Ureter (tissue), 1 donor: ENCODE results near the genes TMEM129 and HAUS3.

DNA sequence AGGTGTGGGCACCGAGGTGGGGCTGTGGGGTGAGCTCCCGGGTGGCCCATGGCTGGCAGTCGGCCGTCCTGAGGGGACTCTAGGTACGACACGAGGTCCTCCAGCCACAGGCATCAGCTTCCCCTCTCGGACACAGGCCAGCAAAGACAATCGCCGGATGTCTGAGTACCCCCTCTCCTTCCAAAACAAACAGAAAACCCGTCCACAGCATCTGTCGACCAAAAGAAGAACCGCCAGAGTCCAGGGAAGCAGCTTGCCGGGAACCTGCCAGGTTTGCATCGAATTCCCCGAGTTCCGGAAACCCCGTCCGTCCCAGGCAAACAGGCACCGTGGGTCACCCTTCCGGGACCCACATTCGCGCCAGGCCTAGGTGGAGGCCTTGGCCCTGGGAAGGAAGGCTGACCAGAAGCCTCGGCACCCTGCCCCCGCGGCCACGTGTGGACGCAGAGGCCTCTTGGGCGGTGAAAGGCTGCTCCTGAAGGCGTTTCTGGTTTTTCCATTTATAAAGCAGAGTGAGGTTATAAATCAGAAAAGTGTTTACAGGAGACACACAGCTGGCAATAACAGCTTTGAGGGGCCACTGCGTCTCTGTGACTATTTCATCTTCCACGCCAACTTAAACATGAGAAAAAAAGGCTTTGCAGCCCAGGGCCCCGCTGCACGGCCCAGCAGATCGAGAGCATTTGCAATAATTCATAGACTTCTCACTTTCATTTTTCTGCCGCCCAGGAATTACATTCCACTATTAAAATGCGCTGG, 135.8 kb downstream of the FAM53A start:
- PRO-cap, result no peak

- PRO-cap, result unidirectional peak, plus-strand start at chr4:1568910
Observed at GRCh38 chr4:1568712-1569330, 115.3 kb downstream of the FAM53A start.

- PRO-cap, result no peak
Observed at GRCh38 chr4:1667232-1667754, 16.8 kb downstream of the FAM53A start.

DNA sequence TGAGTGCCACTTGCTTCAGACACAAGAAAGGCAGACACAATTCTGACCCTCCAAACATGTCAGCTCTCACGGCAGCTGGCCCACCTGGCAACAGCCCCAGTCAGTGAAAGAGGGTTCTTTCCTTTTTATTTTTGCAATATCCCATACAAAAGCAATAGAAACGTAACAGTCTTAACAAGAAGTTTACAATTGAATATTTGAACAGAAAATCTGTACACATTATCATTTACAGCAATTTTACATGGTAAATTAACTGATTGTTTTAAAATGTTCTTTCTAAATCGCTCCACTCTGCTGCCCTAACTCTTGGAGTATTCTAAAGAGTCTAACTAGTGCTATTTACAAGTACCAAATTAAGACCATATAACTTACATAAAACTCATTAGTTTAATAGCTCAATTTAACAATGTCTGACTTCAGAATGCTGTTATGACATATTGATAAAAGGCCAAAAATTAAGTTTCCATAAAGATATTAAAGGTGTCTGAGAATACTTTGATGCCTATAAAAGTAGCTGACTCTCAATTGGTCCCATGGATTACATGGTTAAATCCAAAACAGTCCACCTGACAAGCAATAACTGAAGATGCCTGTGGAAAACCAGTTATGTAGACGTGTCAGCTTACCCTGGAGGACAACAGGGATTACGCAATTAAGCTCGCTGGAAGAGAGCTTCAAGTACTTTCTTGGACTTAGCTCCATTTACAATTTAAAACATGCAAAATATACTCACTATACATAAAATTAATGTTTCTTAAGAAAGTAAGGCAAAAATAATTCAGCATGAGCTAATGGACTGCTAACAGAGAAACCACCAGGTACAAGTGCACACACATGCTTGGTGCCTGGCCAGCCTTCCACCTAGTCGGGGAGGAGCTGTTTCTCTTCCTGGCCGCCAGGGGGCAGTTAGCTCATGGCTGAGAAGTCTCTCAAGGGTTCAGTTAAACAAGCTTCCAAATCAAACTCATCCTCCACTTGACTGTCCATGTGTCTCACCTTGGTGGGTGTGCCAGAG, 8.9 kb upstream of the FAM53A start:
- PRO-cap, result no peak

DNA sequence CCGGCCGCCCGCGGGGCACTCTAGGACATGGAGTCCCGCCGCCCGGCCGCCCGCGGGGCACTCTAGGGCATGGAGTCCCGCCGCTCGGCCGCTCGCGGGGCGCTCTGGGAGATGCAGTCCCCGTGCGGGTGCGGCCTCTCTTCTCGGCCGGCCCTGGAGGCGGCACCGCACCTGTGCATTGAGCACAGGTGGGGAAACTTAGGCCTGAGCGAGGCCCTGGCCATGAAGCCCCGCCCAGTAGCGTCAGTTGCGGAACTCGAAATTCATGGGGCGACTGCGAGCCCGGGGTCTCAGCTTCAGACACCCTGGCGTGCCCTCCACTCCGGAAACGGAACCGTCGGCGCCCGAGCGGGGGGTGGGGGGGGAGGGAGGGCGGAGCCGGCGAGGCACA, at the start of gene TMEM129:
Gene TMEM129, minus strand, starts transcription at position 302 of the 391 bp plus-strand sequence.
- PRO-cap, result no peak

DNA sequence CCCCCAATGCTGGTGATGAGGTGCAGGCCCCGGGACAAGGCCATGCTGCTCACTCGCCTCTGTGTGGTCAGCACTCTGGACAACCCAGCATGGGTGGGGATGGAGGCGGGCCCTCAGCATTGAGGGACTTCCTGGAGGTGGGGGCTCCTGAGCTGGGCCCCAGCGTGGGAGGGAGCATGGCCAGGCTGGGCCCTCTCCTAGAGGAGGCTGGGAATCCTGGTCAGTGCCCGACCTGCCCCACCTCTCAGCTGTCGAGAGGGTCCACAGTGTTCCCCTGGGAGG, 30.6 kb downstream of the TACC3 start:
- PRO-cap, result no peak

- PRO-cap, result no peak
Observed at GRCh38 chr4:1767562-1768344, 25.3 kb upstream of the FGFR3 start.

- PRO-cap, result no peak
Observed at GRCh38 chr4:1793403-1794379, 598 bp downstream of the FGFR3 start.

DNA sequence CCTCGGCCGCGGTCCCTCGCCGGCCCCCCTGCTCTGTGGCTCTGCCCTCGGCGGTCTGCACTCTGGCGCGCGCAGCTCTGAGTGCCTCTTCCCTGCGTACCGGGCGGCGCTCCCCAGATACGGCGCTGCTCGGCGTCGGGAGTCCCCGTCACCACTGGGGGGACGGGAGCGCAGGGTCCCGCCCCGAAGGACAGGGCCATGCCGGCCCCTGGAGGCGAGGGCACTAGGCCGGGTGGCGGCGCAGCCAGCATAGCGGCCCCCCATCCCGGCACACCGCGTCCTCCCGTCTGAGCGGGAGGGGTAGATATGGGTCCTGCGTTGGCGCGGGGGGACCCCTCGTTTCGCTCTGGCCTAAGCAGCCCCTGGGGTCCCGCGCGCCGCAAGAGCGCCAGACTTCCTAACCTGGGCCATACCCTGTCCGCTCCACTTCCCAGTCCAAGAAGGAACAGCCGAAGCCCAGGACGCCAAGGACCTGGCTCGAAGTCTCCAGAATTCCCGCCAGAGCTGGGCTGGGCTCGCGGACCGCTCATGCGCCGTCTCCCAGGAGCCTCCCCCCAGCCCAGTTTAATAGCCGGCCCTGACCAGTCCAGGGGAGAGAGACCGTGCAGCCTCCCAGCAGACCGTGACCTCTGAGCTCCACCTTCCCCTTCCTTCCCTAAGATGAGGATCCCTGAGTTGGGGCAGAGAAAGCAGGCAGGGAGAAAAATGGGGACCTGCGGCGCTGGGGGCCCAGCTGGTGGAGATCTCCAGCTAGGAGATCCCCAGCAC, 853 bp upstream of the LETM1 start:
- PRO-cap, result unidirectional peak, minus-strand start at position 289 of the sequence; bidirectional peak, plus-strand start at position 593 of the sequence, minus-strand start at position 566 of the sequence

- PRO-cap, result bidirectional peak, plus-strand start at chr4:1870579, minus-strand start at chr4:1870519
Observed at GRCh38 chr4:1870366-1870674, 873 bp upstream of the NSD2 start.

GRCh38 chr4:1874236-1874708, 3.1 kb downstream of the NSD2 start:
- PRO-cap, result no peak

- PRO-cap, result no peak
Observed at GRCh38 chr4:2007857-2008446, 822 bp downstream of the NELFA start.

DNA sequence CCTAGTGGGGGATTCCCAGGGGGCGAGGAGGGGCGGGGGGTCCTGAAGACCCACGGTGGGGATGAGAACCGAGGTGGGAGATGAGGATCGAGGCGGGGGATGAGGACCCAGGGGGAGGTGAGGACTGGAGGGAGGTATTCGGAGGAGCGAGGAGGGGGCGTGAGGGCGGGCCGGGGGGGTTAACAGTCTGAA, 431 bp downstream of the NELFA start:
- PRO-cap, result no peak

- PRO-cap, result no peak
Observed at GRCh38 chr4:2236198-2236497, 5.8 kb downstream of the HAUS3 start.

DNA sequence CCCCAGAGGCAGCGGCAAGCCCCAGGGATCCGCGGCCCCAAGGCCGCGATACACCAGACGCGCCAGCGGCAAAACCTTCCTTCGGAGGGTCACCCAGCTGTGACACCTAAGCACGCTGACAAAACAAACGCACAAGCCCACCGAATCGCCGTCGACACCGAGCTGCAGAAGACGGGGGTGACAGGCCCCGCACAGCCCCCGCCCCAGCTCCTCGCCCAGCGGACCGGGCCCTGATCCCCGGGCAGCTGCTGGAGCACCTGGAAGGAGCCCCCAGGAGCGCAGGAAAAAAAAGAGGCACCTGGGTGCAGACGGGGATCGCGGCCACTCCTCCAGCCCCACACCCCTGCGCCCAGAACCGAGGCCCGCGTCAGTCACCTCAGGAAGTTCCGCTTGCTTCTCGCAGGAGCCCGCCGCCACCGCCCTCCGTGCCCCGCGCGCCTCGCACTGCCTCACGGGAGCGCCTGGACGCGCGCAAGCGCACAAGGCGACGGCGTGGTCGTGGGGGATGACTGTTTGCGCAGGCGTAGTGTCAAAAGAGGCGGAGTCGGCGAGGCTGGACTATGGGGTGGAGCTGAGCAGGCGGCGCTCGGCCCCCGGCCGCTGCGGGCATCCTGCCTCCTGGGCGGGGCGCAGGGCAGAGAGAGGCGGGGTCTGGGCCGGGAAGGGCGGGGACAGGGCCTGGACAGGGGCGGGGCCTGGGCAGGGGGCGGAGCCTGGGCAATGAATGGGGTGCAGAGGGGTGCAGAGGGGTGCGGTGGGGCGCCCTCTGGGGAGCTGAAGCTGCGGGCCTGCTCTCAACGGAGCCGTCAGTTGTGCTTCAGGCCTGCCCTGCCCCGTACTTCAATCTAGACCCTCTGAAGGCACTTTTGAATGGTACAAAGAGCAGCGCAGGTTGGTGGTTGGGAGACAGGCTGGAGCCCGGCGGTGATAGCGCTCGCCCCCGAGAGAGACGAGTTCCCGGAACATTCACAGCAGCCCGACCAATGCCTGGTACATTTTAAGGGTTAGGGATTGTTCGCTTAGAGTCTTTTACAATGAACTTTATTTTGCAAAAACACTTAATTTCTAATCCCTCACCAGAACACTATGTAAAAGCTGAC, at the start of gene HAUS3:
Gene HAUS3, minus strand, starts transcription at position 446 of the 1,100 bp plus-strand sequence.
- PRO-cap, result unidirectional peak, minus-strand start at position 446 of the sequence

DNA sequence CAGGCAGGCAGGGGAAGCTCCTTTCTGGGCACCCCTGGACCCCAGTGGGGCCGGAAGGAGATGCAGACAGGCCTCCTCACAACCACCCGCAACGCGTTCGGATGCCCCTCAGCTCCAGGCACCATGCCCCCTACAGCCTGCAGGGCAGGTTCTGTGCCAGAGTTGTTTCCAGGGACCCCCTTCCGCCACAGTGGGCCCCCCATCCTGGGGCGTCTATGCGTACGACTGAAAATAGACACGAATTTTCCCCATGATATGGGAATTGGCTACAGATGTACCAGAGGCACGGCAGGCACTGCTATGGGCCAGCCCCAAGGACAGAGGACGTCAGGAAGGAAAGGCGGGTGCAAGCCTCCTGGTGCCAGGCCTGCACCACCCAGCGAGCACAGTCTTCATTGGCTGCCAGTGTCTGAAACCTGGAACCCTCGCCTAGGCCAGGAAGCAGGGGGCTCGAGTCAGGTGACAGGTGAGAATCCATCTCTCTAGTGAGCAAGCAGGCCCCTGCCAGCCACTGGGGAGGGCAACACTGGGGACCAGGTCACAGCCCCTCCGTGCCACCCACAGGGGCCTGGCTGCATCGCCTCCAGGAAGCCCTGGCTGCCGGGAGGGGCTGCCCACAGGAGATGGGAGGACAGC, 6.7 kb upstream of the HAUS3 start:
- PRO-cap, result no peak

- PRO-cap, result no peak
Observed at GRCh38 chr4:2252313-2252811, 9.5 kb downstream of the MXD4 start.

DNA sequence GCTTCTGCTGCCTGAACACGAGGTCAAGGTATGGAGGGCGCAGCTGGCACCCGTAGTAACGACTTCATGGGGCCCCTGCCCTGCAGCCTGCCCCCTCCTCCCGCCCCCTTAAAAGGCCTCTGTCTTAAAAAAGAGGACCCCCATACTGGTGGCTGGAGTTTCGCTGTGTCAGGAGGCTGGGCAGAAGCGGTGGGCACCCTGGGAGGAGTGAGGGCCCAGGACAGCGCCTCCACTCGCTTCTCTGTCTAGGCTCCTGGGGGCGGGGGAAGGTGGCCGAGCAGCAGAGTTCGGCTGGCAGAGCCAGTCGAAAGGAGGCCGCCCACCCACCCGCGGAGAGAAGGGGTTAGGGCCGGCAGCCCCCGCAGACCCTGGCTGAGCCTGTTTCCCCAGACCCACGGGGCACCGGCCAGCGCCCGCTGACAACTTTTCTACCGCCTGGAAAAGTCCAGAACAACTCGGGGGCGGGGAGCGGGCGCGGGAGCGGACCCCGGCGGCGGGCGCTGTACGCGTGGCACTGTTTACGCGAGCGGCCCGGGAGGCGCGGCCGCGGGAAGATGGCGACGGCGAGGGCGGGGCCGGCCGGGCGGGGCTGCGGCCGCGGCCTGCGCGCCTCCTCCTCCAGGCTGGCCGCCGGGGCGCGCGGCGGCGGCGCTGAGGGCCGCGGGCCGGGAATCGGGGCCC, 795 bp downstream of the MXD4 start:
- PRO-cap, result bidirectional peak, plus-strand start at position 621 of the sequence, minus-strand start at position 542 of the sequence

GRCh38 chr4:2269517-2270066, 7.7 kb upstream of the MXD4 start:
- PRO-cap, result no peak

- PRO-cap, result no peak
Observed at GRCh38 chr4:2290793-2291214, 28.9 kb upstream of the MXD4 start.